Heart (tissue), 3 donors: Measurements from ENCODE around the genes RBBP7, NHS, ADGRG2, CNKSR2 and PHEX.

DNA sequence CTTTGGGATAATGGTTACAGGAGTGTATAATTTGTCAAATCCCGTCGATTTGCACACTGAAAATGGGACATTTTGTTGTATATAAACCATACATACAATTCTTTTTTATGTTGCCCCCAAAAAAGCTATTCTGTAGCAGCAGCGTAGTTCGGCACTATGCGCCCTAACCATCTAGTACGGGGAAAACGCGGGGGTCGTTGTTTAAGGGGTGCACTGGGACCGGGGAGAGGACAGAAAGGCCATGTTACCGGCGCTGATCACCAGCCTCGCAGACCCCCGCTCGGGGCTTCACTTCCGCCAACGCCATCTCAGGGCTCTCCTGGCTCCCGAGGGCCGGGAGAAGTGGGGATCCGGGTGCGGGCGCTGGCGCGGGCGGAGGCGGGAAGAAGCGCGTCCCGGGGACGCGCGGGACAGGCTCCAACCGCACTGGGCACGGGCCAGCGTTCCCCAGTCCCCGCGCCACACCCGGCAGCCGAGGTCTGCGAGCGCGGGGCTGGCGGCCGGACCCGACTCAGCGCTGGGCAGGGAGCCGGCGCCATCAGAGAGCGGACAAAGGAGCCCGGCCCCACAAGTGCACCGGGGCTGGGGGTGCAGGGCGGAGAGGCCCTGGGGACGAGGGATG is 697 bp downstream of the CTPS2 start:
- RAMPAGE, long total RNA, 2 experiments: no peak in any of the 2 experiments

GRCh38 chrX:16869422-16870516 is at the start of gene RBBP7:
Gene RBBP7, minus strand, starts transcription at chrX:16870362.
- RAMPAGE, long total RNA, 2 experiments: start-site peak on the minus strand in 2 of 2 experiments, at chrX:16870225-16870362 at its widest, 1,155 to 3,478 reads per replicate

DNA sequence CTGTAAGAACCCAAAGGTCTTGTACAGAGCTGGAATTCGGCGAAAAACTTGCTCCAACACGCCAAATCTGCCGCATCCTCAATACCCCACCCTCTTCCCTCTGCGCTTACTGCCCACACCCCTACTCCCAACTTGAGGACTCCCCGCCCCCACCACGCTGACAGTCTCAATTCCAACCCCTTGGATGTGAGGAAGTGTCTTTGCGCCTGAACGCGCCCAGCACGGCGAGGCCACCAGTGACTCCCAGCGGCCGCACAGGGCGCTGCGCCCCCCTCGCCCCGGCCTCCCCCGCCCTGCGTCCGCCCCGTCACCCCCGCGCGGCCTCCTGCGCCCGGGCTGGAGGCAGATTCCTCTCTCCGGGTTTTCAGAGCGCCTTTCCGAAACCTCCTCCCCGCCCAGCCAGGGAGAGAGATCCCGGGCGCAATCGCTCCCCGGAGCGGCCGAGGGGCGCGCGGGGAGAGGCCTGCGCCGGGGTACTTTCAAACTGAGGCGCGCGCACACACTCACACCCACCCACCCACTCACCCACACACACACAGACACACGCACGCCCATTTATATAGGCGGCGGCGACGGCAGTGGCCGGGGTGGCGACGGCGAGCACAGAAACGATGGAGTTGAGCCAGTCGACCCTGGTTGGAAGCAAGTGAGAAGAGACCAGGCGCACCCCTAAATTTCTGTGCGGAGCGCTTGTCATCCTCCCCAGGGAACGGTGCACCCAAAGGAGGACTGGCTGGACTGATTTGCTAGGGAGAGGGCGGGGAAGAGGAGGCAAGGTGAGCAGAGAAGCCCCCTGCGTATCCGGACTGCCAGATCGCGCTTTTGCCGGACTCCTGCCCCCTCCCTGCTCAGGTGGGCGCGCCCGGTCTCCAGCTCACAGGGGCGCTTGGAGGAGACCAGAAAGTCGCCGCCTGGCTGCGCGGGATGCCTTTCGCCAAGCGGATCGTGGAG is at the start of gene NHS:
NHS (plus strand) TSS at position 367 of the 951 bp plus-strand sequence.
- RAMPAGE, long total RNA, 2 experiments: start-site peak on the plus strand in 1 of 2 experiments, centred at position 363 of the sequence, 10 to 13 reads per replicate

DNA sequence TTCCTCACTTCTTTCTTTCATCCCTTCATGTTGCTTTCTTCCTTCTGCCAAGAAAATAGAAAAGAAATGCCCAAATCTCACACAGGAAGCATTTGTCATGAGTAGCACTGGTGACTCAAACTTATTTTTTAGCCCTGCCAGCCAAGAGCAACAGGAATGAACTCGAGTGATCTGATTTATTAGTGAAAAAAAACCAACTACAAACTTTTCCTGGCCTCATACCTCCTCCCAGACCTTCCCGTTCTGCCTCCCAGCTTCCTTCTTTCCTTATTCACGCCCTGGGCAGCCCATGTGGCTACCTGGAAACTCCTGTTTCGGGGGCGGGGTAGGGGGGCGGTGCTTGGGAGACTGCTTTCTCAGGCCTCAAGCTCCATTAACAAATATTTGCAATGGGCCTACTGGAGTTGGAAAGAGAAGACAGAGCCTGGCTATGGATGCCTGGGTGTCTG is 178.5 kb downstream of the NHS start:
- RAMPAGE, long total RNA, 2 experiments: no peak in any of the 2 experiments

- RAMPAGE, long total RNA, 2 experiments: no peak in any of the 2 experiments
These were observed 156.9 kb upstream of the SCML1 start for GRCh38 chrX:17580472-17580800.

- RAMPAGE, long total RNA, 2 experiments: no peak in any of the 2 experiments
These were observed 102.0 kb upstream of the SCML1 start for GRCh38 chrX:17635110-17635867.

- RAMPAGE, long total RNA, 2 experiments: no peak in any of the 2 experiments
These were observed 3.4 kb upstream of the SCML1 start for GRCh38 chrX:17733631-17734633.

DNA sequence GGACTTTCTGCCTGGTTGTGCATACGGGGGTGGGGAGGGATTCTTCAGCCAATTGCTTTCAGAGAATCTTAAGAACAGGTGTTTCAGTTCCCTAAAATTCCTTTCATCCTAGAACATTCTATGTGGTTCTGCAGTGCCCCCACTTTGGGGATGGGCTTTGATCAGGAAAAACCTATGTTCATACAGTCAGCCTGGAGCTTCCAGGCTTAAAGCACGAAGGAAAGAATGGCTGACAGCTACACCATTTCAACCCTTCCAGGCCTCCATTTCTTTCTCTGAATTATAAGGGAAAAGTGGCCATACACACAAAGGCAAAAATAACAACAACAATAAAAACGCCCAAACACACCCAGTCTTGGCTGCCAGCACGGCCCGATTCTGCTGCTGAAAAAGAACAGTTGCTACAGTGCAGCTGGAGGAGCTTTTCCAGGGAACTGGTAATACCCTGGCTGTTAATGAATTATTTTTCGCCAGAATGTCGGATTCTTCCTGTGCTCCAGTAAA is 6.7 kb downstream of the RAI2 start:
- RAMPAGE, long total RNA, 2 experiments: no peak in any of the 2 experiments

DNA sequence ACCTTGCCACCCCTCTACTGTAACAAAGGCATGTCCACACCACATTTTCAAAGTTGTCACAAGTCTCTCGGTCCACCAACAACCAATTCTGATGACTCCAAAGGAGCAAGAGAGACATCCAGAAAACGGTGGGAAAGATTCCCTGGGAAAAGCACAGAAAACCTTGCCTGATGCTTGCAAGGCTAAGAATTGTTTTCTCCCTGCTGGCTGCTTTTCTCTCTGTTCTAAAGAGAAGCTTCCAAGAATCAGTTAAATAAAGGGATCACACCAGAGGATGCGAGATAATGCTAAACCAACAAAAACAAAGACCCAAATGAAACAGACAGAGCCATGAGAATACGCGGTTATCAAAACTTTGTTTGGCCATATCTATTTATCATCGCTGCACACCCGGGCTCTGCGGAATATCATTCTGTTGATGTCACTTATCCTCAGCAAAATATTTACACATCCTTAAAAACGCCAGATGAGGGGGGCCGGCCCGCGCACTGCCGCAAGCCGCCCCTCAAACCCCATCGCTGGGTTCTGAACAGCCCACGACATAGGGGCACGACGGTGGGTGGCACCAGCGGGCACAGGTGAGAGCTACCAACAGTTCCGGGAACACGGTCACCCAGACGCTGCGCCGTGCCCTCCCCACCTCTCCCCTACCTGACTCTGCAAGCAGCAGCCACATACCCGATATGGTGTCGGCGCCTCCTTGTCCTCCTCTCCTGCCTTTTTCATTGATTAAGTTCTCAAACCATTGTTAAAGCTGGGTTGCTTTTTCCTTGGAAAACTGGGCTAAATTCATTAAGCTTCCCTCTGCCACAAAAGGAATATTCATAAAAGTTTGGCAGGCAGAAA is 1.7 kb downstream of the RAI2 start:
- RAMPAGE, long total RNA, 2 experiments: no peak in any of the 2 experiments

DNA sequence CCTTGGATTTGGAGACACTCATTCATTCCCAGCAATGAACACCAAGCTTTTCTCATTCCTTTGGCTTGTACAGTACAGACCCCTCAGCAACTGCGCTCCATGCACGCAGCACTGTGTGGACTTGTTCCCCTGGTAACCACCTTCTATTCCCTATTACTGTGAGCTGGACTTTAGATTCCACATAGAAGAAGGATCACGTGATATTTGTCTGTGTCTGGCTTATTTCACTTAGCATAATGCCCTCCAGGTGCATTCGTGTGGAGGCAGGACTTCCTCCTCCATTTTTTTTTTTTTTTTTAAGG is 106.5 kb downstream of the PHKA2 start:
- RAMPAGE, long total RNA, 2 experiments: no peak in any of the 2 experiments

DNA sequence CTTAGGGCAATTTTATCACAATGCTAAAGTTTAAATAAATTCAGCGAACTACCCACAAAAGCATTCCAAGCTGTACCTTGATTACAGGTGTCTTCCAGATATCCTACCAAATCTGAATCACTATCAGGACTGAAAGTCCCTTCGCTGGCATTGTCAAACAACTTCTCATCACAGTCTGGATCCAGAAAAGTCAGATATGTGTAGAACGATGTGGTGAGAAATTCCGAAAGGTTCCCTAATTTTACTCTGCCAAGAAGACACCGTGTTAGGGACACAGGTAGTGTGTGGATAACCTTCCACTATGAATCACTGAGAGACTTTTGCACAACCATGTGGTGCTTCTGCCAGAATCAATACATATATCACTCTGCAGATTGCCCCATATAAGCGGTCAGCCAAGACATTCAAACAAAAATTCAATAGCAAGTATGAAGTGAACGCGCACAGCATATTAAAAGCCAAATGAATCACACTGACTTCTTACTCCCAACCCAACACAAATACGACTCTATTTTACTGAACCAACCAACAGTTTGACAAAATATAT is 63.9 kb downstream of the PHKA2 start:
- RAMPAGE, long total RNA, 2 experiments: no peak in any of the 2 experiments

DNA sequence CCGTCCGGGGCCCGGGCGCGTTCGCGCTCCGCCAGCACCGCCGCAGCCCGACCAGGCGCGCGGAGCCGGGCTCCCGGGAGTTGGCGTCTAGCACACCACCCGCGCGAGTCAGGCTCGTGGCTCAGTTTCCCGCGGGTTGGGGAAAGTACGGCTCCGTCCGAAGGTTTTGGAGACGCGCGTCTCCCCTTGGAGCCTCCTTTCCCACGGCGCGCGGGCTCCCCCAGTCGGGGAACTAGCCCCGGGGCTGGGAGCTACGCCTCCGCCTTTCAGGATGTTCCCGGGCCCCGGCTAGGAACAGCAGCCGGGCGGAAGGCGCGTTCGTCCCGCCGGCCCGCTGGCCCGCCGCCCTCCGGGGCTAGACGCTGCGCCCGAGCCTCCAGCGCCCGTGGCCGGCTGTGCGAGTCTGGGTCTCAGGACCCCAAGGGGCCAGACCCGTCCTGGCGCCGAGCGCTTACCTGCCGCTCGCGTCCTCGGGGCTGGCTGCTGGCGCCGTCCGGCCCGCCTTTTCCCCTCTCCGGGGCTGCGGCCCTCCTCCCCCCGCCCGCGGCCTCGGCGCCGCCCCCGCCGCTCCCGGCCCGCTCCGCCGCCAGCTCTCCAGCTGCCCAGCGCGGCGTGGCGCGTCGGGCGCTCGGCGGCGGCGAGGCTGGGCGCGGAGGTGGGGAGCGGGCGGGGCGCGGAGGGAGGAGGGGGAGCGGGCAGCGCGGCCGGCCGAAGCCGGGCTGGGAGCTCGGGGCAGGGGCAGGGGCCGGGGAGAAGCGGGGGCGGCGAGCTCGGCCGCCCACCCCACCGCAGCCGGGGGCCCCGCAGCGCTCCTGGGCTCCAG is at the start of gene ADGRG2:
ADGRG2 (minus strand) TSS at position 482 of the 823 bp plus-strand sequence.
- RAMPAGE, long total RNA, 2 experiments: start-site peak on the minus strand in 1 of 2 experiments, centred at position 497 of the sequence, 26 reads per replicate

GRCh38 chrX:19372068-19373073 is 28.6 kb downstream of the PDHA1 start:
- RAMPAGE, long total RNA, 2 experiments: no peak in any of the 2 experiments

DNA sequence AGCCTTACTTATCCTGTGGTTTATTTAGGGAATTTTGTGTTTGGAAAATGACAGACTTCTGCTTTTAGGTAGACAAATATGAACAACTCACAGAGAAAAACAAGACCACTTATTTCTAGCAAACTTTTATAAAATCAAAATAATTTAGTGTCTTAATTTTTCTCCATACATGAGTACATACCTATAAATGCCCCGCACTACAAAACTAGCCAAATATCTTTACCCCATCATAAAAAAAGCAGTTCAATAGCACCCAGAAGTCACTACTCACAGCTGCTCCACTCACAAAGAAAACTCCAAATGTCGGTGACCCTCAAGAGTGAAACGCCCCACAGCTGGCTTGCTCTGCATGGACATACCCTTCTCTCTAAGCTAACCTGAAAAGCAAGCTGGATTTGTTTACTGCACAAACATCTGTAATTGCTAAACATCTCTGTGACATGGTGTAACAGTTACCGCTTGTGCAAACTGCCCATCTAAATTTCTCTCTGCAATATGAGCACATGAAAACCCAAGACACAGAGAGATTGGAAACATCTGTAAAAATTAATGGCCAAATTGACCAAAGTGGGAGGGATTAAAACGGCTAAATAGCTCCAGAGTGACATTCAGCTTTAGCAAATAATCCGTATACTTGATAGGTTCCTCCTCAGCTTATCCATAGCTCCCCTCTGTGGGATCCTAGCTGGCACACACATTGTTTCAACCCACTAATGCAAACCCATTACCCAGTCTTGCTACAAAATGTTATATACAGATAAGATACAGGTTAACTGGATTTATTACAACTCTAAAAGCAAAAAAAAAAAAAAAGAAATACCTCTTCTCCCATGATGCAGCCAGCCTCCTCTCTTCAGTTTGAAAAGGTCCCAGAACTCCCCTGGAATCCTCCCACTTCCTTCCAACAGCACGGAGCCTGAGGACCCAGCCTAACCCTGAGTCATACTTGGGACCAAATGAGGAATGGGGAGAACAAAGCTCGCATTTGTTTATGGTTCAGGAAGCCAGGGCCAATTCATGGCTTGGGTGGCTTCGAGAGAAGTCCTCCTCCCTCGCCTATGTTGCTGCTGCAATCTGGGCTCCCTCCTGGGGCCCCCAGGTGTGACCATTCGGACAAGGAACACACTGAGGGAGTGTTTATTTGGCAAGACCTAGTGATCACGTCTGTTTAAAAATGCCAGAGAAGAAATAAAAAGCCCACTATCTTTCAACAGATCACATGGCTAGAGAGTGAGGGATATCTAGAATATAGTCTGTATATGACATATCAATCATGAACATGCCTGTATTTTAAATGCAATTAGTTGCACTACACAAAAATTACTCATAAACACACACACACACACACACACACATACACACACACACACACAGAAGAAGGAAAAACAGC is 155.2 kb upstream of the MAP3K15 start:
- RAMPAGE, long total RNA, 2 experiments: no peak in any of the 2 experiments

DNA sequence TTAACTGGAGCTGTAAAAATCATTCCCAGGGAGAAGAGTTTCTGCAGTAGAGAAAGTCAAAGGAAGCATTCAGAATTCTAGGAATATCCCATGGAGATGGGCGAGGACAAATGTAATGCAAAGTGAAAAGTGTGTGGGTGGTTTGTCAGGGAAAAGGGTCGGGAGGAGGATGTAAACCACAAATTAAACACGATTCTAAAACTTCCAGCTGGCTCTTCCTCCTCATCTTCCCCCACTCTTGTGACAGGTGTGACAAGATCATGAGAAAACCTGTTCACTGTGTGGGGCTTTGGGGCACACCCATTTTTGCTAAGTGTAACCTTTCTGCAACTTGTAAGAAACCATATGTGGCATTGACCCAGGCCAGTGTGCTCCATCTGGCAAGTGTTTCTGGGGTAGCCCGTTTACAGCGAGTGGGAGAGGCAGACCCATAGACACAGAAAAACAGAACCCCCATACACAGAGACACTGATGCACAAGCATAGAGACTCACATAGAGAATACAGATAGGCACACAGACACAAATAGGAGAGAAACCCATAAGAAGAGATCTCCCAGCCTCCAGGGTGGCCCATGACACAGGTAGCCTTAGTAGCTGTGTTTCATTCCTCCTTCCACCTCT is 114.7 kb downstream of the SH3KBP1 start:
- RAMPAGE, long total RNA, 2 experiments: no peak in any of the 2 experiments

DNA sequence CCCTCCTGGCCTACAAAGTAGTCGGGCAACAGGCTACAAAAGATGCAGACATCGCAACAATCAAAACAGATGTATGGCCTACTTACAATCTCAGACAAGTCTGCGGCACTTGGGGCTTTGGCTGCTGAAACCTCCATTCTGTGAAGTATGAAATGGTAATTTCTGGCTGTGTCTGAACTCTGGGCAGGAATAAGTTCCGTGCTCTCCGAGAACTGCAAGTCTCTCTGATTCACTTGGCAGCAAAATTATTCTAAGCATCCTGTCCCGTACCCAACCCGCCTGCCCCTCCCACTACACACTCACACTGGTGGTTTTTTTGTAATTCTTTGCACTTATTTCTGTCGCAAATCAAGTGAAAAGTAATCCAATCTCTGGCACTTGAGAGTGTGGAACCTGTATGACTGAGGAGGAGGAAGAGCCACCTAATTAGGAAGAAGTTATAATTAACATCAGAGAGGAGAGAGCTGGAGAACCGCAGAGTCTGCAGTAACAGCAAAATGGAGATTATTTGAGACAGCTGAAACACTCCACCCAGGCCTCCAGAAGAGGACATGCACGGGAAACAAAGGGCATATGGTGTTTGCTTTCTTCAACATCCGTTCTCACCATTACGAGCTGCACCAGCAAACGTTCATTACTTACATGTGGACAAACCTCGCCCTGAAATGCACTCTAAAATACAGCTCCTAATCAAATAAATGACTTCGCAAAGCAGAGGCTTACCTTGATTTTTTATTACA is 87.7 kb downstream of the SH3KBP1 start:
- RAMPAGE, long total RNA, 2 experiments: no peak in any of the 2 experiments

- RAMPAGE, long total RNA, 2 experiments: no peak in any of the 2 experiments
These were observed 5.5 kb downstream of the EIF1AX start for GRCh38 chrX:20136006-20136666.

- RAMPAGE, long total RNA, 2 experiments: no peak in any of the 2 experiments
These were observed at the start of gene CNKSR2 for GRCh38 chrX:21373962-21374831. Gene CNKSR2, plus strand, starts transcription at chrX:21374418.

DNA sequence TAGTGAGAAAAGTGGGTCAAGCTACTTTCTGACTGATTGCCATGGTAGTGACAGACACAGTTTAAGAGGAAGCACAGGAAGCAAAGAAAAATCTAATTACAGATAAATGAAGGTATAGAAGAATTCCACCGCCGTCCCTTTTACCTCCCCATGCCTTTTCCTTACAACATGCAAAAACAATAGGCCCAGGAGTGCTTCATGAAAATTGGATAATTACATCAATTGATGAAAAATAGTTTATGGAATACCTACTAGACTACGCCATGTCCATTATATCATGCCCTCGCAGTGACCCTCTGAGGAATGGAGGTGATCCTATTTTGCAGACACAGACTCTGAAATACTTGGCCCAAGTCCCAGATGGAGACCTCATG is 15.8 kb downstream of the SMPX start:
- RAMPAGE, long total RNA, 2 experiments: no peak in any of the 2 experiments

DNA sequence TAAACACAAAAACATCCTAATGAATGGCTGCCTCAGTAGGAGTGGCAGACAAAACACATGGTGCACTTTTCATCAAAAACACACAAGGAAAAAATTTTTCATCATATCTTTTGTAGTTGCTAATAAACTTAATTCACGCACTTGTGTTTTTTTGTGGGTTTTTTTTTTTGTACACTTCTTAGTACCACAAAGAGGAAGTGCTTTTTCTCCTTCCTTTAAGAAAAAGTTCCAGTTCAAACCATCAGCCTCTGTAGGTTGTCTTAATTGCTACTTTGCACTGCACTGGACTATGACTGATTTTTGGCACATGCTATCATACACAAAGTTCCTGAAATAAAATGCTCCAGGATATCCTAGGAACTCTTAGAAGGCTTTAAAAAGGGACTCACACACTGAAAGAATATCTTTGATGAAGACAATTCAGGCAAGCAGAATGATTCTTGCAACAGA is at the start of gene PHEX:
PHEX (plus strand) TSS at position 263 of the 450 bp plus-strand sequence.
- RAMPAGE, long total RNA, 2 experiments: no peak in any of the 2 experiments